SUDHL5 (cell line): Measurements from ENCODE around the genes ATAD3A, TMEM240, MMP23B and GNB1.

DNA sequence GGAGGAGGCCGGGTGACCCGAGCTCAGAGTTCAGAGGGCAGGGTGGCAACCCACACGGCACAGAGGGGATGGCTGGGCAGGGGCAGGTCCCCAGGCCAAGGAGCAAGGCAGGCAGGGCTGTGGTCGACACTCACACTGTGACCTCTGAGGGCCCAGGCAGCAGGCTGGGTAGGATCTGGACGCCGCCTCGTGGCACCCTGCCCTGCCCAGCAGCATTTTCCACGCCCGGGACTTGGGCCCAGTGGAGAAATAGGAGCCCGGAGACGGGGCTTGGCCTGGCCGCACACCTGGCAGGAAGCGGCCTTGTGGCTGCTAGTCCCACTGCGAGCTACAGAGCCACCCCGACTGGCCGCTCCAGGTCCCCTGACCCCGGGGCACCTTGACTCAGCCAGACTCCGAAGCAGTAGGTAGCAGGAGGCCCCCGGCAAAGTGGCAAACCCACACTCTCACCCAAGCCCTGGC lies 5.2 kb downstream of the DVL1 start:
- PRO-cap, result no peak

- PRO-cap, result no peak
Measured at GRCh38 chr1:1371977-1372762, 2.8 kb downstream of the AURKAIP1 start.

GRCh38 chr1:1373556-1373887 lies 1.5 kb downstream of the AURKAIP1 start:
- PRO-cap, result no peak

- PRO-cap, result no peak
Measured at GRCh38 chr1:1397759-1399037, 937 bp downstream of the CCNL2 start.

GRCh38 chr1:1406210-1407119 lies 628 bp downstream of the MRPL20 start:
- PRO-cap, result unidirectional peak, plus-strand start at chr1:1406587; unidirectional peak, plus-strand start at chr1:1406798; unidirectional peak, plus-strand start at chr1:1407027

DNA sequence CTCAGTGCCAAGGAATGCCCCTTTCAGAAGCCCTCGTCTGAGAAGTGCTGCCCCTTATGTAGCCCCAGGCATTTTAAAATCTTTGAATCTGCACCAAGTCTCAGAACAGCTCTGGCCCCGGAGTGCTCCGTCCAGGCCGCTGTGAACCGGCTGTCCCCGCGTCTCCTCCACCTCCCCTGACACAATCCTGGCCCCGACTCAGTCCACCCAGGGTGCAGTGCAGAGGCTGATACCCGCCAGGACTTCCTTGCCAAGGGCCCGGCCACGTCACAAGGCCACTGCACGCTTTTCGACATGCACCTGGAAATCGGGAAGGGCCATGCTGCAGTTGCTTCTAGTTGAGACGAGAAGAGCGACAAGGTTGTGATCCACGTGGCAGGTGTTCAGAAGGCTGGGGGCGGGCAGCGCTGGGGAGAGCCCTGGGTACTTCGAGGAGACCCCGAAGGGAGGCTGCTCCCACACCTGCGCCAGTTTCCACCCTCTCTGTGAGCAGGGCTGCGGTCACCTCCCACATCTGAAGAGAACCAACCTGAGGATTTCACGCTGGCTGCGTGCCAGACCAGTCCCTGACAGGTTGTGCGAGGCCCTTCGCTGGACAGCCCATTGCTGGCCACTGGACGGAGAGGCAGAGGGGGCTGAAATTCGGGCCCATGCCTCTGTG lies 6.7 kb downstream of the VWA1 start:
- PRO-cap, result no peak

- PRO-cap, result no peak
Measured at GRCh38 chr1:1477736-1478863, 6.5 kb downstream of the ATAD3B start.

GRCh38 chr1:1511627-1512796 lies at the start of gene ATAD3A:
ATAD3A (plus strand) TSS chr1:1512162.
- PRO-cap, result bidirectional peak, plus-strand start at chr1:1511790, minus-strand start at chr1:1511711; bidirectional peak, plus-strand start at chr1:1512220, minus-strand start at chr1:1512044

- PRO-cap, result no peak
Measured at GRCh38 chr1:1522487-1523235, 10.7 kb downstream of the ATAD3A start.

DNA sequence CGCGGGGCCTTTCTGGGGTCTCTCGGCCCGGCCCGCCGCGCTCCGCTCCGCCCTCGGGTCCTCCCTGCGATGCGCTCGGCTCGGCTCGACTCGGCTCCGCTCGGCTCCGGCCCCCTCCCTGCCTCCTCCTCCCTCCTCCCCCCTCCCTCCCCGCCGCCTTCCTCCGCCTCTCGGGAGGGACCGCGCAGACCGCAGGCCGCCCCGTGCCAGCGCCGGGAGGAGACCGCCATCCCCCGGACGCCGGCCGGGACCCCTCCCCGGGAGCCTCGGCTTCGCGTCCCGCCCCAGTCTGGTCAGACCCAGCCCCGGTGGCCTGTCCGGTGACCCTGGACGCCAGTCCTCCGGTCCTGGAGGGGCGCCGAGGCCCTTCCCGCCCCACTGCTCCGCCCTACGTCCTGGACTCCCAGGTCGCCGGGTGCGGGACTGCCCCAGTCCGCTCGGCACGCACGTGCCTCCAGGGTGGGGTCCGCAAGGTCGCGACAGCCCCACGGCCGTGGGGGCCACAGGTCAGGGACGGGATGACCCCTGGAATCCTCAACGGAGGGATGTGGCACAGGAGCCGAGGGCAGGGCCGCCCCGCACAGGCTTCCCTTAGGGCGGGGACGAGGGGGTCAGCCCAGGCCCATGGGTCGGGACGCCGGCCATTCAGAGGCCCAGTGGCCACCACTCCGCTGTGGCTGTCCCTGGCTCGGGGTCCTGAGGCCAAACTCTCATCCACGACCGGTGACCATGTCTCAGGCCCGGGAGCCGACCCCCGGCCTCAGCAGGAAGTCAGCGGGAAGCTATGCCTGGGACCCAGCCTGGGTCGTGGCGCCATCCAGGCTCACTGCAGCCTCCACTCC lies at the start of gene TMEM240:
TMEM240 (minus strand) TSS at position 92 of the 842 bp plus-strand sequence.
- PRO-cap, result no peak

DNA sequence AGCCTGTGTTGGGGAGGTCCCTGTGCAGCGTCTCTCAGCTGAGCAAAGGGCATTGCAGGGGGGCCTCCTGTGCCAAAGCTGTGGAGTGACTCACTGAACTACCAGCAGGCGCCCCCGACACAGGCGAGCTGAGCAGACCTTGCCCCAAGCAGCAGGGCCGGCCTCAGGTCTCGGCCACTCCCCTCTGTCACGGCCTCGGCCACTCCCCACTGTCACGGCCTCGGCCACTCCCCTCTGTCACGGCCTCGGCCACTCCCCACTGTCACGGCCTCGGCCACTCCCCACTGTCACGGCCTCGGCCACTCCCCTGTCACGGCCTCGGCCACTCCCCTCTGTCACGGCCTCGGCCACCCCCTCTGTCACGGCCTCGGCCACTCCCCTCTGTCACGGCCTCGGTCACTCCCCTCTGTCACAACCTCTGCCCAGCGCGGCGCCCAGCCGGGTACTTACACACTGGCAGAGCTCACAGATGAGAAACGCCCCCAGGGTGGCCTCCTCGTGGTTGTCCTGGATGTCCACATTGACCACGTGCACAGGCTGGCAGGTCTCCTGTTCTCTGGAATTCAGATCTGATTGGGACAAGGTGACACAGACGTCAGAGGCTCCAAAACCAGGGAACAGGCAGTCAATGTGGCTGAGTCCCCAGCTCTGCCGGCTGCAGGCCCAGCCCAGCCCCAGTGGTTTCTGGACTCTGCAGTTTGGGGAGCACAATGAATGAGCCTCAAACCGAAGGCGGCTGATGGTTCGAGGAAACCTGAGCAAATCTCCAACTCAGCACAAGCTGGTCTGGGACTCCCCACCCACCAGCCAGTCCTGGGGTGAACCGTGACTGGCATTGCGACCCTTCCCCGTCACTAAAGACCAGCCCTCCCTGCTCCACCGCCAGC lies 3.2 kb upstream of the TMEM240 start:
- PRO-cap, result no peak

GRCh38 chr1:1631510-1632575 lies at the start of gene MMP23B:
MMP23B (plus strand) TSS chr1:1632173.
- PRO-cap, result no peak

DNA sequence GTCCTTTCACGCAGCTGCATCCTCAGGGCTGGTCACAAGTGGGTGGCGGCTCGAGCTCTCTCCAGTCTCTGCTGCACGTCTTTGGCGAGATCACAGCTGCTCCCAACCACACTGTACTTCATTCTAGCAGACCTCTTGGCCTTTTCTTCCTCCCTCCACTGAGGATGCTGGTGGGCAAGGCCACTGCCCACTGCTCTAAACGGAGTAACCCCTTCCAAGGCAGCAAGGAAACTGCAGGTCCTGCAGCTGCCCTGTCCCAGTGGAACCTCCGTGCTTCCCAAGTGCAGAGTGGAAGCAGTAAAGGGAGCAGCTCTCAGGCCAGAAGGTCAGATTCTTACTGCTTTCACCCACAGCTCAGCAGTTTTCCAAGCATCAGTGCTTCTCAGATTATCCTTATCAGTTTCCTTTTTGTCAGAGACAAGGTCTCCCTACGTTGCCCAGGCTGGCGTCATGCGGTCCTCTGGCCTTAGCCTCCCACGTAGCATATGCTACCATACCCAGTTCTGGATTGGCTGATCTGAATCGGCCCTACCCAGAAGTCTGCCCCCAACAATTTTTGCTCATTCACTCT lies 11.1 kb downstream of the CDK11B start:
- PRO-cap, result no peak

GRCh38 chr1:1833220-1833973 lies 55.1 kb upstream of the NADK start:
- PRO-cap, result bidirectional peak, plus-strand start at chr1:1833676, minus-strand start at chr1:1833583

GRCh38 chr1:1875689-1876249 lies 15.1 kb downstream of the GNB1 start:
- PRO-cap, result no peak

DNA sequence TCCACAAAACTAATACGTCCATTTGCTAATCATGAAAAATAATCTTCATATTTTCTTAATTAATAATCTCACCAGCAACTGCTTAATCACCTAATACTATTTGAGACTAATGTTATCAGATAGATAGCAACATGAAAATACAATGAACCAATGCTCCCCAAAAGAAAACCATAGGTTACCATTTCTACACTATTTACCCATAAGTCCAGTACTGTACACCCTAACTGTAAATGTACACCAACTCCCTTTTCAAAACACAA lies 1.8 kb downstream of the GNB1 start:
- PRO-cap, result no peak

GRCh38 chr1:1890678-1891148 lies at the start of gene GNB1:
GNB1 (minus strand) TSS chr1:1891087.
- PRO-cap, result bidirectional peak, plus-strand start at chr1:1891215, minus-strand start at chr1:1890997

DNA sequence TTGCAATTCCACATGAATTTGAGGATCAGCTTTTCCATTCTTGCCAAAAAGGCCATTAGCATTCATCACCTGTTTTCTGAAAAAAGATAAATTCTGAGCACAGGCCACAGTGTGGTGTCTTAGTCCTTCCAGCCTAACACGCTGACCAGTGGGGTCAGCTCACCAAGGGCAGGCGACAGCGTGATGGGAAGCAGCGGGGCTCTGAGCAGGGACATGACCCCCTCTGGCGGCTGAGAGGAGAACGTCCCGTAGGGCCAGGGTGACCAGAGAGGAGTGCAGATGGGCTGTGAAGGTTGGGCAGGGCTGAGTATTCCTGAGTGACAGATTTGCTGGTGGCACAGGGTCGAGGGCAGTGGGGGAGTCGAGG lies 8.9 kb upstream of the CALML6 start:
- PRO-cap, result no peak

DNA sequence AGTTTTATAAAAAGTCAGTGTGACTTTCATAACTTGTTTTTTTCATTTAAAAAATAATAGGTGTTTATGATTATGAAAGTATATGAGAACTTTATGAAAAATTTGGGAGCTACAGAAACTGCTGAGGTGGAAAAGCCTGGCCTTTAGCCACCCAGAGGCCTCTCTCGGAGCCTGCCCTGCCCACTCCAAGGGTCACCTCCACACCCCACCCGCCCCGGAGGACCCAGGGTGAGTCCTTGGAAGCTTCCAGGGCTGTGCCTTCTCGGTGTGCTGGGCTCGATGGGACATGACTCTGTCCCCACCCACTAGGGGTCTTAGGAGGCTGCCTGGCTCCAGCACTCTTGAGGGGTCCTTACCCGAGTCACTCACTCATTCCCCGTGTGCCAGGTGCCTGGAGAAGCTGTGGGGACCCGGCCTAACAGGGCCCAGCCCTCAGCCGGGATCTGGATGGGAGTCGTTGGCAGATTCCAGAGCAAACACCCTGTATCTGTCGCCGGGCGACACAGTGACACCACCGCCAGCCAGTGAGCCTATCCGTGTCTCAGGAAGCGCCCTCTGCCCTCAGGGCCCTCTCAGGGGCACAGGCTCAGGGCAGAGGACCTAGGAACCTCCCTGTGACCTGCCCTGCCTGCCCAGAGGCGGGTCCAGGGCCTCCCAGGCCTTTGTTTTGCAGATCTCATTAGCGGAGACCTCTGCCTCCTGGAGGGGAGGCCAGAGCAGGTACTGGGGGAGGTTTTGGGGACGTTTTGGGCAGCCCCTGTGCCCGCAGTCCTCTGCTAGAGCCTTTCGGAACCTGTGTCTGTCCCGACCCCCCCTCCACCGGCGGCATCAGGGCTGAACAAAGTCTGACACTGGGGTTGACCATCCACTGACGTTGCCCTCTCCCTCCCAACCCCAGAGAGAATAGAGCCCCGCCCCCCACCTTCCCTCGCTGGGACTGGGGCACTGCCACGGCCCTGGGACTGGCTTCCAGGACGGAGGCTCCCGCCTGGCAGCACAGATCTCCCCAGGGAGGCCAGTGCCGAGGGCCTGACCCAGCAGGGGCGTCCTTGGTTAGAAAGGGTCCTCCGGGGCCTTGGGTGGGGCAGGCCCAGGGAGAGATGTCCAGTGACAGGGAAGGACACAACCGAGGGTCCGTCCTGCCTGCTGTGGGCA lies 3.0 kb upstream of the PRKCZ start:
- PRO-cap, result no peak

DNA sequence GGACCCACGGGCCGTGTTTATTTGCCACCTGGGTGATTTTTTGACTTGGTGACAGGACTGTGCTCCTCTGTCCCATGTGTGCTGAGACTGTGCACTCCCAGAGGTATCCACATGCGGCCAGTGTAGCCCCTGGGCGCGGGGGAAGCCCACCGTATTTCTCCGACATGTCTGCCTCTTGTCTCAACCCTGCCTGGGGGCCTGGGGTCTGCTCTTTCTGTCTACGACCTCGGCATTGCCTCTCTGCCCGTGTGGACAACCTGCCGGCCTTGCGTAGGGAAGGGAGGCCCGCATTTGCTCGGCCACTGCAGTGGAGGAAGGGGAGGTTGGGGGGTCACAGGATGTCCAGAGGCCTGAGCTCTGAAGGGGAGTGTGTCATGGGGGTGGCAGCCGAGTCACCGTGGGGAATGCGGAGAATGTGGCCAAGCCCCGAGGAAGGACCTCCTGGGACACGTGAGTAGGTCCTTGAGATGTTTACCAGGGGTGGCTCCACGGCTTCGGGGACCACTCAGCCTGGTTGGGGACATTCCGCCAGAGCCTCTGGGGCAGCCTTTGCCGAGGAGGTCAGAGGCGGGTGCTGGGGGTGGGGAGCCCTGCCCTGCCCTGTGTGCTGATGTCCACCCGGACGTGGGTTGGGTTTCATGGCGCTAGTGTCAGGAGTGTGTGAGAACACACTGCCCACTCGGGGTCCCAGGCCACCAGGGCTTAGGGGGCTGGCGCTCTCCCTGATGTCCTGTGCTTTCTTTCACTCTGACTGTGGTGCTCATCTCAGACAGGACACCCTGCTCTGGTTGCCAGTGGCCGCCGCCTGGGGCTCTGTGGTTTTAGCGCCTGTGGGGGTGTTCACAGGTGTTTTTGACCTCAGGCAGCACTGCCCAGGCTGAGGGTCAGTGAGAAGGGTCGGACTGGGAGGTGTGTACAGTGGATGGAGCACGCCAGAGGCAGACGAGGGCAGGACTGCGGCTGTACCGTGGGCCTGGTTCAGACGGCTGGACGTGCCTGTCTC lies 11.2 kb downstream of the PRKCZ start:
- PRO-cap, result no peak